HepG2 (cell line): ENCODE results near the genes HEATR3, TOX3, CHD9 and RBL2.

- RRBS, 2 experiments: under 1 to 2% methylated on average over 40 to 46 of the region's 103 CpGs
CAGE:
- cytosol, long polyA minus RNA: start-site peak on the plus strand at chr16:50066004-50066009, 104 reads; start-site peak on the plus strand at chr16:50066437-50066483, 14 reads
- cytosol, long polyA plus RNA: start-site peak on the plus strand at chr16:50065984-50066014, 142 and 189 reads in 2 replicates
- long polyA plus RNA: start-site peak on the plus strand at chr16:50065984-50066009, 224 and 241 reads in 2 replicates
- nucleus, long polyA minus RNA: no peak
- nucleus, long polyA plus RNA: start-site peak on the plus strand at chr16:50065966-50066032, 938 and 1,680 reads in 2 replicates
Observed at GRCh38 chr16:50065514-50066580, at the start of gene HEATR3. HEATR3 (plus strand) TSS chr16:50065970.

DNA sequence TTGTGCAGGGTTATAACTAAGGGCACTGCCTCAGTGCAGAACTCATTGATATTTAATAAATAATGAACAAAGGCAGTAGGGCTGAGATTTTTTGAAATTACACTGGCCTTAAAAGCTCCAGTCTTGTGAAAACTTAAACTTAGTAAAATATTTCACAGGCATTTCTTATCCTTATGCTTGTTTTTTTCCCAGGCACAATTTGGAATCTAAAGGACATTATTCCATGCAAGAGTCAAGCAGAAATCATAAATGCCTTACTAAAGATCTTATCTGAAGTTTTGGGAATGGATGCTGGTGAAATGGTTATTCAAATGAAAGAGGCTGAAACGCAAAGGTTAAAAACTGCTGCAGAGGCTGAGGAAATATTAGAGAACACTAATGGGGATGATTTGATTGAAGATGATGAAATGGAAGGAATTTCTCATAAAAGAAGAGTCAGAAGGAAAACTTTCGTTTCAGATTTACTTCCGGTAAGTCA lies 12.8 kb downstream of the HEATR3 start:
- RRBS, 2 experiments: no CpG with 5 or more reads among the region's 3 CpGs
CAGE:
- cytosol, long polyA minus RNA: start-site peak on the plus strand centred at position 250 of the sequence, 48 bp wide, 16 reads
- cytosol, long polyA plus RNA: no peak
- long polyA plus RNA: no peak
- nucleus, long polyA minus RNA: no peak
- nucleus, long polyA plus RNA: no peak

DNA sequence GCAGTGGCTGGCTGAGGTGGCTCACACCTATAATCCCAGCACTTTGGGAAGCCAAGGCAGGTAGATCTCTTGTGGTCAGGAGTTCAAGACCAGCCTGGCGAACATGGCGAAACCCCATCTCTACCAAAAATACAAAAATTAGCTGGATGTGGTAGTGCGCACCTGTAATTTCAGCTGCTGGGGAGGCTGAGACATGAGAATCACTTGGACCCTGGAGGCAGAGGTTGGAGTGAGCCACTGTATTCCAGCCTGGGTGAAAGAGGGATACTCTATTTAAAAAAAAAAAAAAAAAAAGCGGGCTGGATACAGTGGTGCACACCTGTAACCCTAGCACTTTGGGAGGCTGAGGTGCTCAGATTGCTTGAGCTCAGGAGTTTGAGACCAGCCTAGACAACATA lies 48.4 kb downstream of the TENT4B start:
- RRBS, 2 experiments: no CpG with 5 or more reads among the region's 4 CpGs
CAGE:
- cytosol, long polyA minus RNA: no peak
- cytosol, long polyA plus RNA: no peak
- long polyA plus RNA: no peak
- nucleus, long polyA minus RNA: no peak
- nucleus, long polyA plus RNA: no peak

- RRBS, 2 experiments: 40% methylated on average over 9 of the region's 23 CpGs
CAGE:
- cytosol, long polyA minus RNA: no peak
- cytosol, long polyA plus RNA: no peak
- long polyA plus RNA: no peak
- nucleus, long polyA minus RNA: no peak
- nucleus, long polyA plus RNA: no peak
Observed at GRCh38 chr16:50244186-50244843, 22.0 kb upstream of the ADCY7 start.

DNA sequence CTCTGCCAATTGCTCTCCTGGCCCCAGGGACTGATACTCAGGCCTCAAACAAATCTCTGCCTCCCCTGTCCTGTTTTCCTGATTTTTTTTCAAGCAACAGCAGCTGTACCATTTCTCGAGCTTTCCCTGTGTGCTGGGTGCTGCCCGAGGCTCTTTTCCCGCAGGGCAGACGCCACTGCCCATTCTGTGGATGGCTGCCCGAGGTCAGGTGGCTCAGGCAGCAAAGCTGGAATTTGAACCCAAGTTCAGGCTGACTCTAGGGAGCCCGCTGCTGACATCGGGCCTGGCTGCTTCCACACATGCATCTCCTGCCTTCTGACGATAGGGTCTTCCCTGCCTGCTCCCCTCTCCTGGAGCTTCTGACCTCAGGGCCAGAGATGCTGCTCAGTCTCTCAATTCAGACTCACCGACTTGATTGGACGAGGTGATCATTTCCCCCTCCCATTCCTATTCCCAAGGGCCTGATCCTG lies 87.2 kb upstream of the NKD1 start:
- RRBS, 2 experiments: no CpG with 5 or more reads among the region's 10 CpGs
CAGE:
- cytosol, long polyA minus RNA: no peak
- cytosol, long polyA plus RNA: no peak
- long polyA plus RNA: no peak
- nucleus, long polyA minus RNA: no peak
- nucleus, long polyA plus RNA: no peak

- RRBS, 2 experiments: 93 to 96% methylated on average over 3 of the region's 30 CpGs
CAGE:
- cytosol, long polyA minus RNA: no peak
- cytosol, long polyA plus RNA: no peak
- long polyA plus RNA: no peak
- nucleus, long polyA minus RNA: no peak
- nucleus, long polyA plus RNA: no peak
Observed at GRCh38 chr16:50591672-50592924, 43.9 kb downstream of the NKD1 start.

DNA sequence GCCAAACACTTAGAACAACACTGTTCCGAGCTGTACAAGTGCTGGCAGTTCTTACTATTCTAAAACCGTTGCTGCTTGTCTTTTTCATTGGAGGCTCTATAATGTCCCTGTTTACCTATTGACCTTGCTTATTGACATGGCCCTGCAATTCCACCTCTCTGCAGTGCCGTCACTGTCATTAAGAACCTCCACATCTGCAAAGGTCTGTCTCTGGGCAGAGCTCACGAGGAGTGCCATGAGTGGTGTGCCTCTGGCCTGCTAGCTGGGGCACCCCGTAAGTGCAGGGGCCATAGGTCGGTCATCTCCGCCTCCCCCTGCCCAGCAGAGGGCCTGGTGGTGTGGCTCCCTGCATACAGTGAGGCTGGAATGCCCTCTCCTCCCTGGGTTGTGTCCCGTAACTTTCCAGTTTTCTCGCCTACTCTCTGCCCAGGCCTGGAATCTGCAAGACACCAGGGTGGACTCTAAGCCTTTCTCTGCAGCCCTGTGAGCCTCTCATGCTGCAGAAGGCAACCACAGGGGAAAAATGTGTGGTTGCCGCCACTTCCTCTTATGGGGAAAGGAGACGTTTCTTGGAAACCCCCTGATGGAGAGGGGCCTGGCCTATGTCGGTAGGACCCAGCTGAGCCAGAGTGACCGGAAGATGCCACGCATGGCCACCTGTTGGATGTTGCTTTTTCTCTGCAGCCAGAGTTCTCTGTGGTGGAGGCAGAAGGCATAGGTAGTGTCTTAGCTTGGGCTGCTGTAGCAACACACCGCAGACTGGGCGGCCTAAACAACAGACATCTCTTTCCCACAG lies 2.7 kb upstream of the SNX20 start:
- RRBS, 2 experiments: no CpG with 5 or more reads among the region's 16 CpGs
CAGE:
- cytosol, long polyA minus RNA: no peak
- cytosol, long polyA plus RNA: no peak
- long polyA plus RNA: no peak
- nucleus, long polyA minus RNA: no peak
- nucleus, long polyA plus RNA: no peak

GRCh38 chr16:50697773-50698491 lies 4.5 kb downstream of the NOD2 start:
- RRBS, 2 experiments: no CpG with 5 or more reads among the region's 17 CpGs
CAGE:
- cytosol, long polyA minus RNA: no peak
- cytosol, long polyA plus RNA: no peak
- long polyA plus RNA: no peak
- nucleus, long polyA minus RNA: no peak
- nucleus, long polyA plus RNA: no peak

- RRBS, 2 experiments: no CpG with 5 or more reads among the region's 14 CpGs
CAGE:
- cytosol, long polyA minus RNA: no peak
- cytosol, long polyA plus RNA: no peak
- long polyA plus RNA: no peak
- nucleus, long polyA minus RNA: no peak
- nucleus, long polyA plus RNA: no peak
Observed at GRCh38 chr16:50879021-50879633, 137.2 kb downstream of the CYLD start.

GRCh38 chr16:51115229-51115545 lies 35.9 kb downstream of the SALL1 start:
- RRBS, 2 experiments: no CpG with 5 or more reads among the region's 6 CpGs
CAGE:
- cytosol, long polyA minus RNA: no peak
- cytosol, long polyA plus RNA: no peak
- long polyA plus RNA: no peak
- nucleus, long polyA minus RNA: no peak
- nucleus, long polyA plus RNA: no peak

DNA sequence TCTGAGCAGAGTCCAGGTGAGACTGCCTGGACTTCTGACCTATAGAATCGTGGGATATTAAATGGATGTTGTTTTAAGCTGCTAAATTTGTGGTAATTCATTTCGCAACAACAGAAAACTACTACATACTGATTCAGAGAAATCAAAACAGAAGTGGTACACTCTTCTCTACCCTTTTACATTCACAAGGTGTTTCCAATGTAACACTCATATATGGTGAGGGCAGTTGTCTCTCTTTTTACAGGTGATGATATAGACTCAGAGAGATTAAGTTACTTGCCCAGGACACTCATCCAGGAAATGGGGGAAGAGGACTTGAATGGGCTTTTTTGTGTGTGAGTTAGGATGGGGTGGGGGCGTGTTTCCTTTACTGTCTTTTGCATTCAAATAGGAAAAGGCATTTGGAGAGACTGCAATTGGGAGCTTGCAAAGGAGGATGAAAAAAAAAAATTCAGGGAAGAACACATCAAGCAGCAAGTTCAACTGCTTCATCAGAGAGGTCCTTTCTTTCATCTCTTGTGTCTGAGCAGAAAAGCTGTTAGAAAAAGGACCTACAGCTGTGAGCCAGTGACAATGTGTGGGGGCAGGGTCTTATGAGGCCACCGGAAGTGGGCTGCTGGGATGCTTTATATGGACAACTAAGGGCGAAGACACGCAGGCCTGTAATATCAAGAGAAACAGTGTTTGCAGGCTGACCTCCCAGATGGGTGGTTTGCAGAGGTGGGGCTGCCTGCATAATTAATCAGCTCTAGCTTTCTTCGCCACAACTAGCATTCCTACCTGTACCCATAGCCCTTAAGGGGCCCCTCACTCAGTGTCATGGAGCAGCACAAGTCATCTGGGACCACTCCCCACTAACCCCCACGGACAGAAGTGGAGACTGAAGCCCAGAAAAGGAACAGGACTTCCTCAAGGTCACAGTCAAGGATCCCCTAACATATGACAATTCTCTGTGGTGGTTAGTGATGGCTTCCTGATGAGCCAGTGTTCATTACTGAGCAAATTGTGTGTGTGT lies 30.3 kb upstream of the SALL1 start:
- RRBS, 2 experiments: no CpG with 5 or more reads among the region's 8 CpGs
CAGE:
- cytosol, long polyA minus RNA: no peak
- cytosol, long polyA plus RNA: no peak
- long polyA plus RNA: no peak
- nucleus, long polyA minus RNA: no peak
- nucleus, long polyA plus RNA: no peak

GRCh38 chr16:51408139-51408823 lies 257.2 kb upstream of the SALL1 start:
- RRBS, 2 experiments: no CpG with 5 or more reads among the region's 6 CpGs
CAGE:
- cytosol, long polyA minus RNA: no peak
- cytosol, long polyA plus RNA: no peak
- long polyA plus RNA: no peak
- nucleus, long polyA minus RNA: no peak
- nucleus, long polyA plus RNA: no peak

DNA sequence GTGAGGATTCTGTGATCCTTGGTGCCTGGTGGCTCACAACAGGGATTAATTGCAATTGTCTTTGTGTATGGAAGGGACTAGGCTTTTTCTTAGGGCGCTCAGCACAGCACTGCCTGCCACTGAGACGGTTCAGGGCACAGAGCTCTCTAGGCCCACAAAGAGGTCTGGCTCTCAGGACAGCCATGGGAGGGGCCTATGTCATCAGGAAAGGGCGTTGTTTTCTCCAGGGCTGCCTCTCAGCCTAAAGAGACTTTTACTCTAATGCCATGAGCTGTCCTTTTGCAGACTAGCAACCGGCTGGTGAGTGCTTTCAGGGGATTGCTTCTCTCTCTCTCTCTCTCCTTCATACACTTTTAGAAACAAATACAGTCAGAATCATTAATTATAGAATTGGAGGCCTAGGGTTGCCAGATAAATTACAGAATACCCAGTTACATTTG lies 612.3 kb upstream of the SALL1 start:
- RRBS, 2 experiments: no CpG with 5 or more reads among the region's 4 CpGs
CAGE:
- cytosol, long polyA minus RNA: no peak
- cytosol, long polyA plus RNA: no peak
- long polyA plus RNA: no peak
- nucleus, long polyA minus RNA: no peak
- nucleus, long polyA plus RNA: no peak

- RRBS, 2 experiments: no CpG with 5 or more reads among the region's 10 CpGs
CAGE:
- cytosol, long polyA minus RNA: no peak
- cytosol, long polyA plus RNA: no peak
- long polyA plus RNA: no peak
- nucleus, long polyA minus RNA: no peak
- nucleus, long polyA plus RNA: no peak
Observed at GRCh38 chr16:51834169-51834592, 683.1 kb upstream of the SALL1 start.

DNA sequence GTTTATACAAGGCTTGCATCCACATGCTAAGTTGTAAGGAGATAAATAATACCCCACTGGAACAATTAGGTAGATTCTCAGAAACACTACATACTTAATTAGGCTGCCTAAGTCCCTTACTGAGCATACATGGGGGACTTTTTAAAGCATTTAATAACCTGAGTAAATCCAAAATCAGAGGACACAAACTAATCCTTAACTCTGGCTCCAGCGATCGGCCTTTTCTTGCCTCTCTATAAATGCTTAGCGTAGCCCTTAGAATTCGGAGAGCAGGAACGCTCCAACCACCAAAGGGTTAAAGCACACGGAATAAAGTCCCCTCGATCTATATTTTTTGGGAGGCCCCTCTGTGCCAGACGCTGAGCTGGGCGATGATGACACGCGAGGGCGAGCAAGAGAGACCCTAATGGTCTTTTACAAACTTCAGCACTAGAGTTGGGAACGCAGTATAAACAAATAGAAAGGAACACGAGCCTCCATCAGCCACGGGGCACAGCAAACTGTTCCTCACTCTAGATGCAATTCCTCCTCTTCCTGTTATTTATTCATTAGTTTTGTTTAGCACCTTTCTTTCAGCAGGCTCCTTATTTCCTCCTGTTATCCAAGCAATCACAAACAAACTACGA lies 1.9 kb downstream of the TOX3 start:
- RRBS, 2 experiments: no CpG with 5 or more reads among the region's 16 CpGs
CAGE:
- cytosol, long polyA minus RNA: no peak
- cytosol, long polyA plus RNA: no peak
- long polyA plus RNA: no peak
- nucleus, long polyA minus RNA: no peak
- nucleus, long polyA plus RNA: no peak

DNA sequence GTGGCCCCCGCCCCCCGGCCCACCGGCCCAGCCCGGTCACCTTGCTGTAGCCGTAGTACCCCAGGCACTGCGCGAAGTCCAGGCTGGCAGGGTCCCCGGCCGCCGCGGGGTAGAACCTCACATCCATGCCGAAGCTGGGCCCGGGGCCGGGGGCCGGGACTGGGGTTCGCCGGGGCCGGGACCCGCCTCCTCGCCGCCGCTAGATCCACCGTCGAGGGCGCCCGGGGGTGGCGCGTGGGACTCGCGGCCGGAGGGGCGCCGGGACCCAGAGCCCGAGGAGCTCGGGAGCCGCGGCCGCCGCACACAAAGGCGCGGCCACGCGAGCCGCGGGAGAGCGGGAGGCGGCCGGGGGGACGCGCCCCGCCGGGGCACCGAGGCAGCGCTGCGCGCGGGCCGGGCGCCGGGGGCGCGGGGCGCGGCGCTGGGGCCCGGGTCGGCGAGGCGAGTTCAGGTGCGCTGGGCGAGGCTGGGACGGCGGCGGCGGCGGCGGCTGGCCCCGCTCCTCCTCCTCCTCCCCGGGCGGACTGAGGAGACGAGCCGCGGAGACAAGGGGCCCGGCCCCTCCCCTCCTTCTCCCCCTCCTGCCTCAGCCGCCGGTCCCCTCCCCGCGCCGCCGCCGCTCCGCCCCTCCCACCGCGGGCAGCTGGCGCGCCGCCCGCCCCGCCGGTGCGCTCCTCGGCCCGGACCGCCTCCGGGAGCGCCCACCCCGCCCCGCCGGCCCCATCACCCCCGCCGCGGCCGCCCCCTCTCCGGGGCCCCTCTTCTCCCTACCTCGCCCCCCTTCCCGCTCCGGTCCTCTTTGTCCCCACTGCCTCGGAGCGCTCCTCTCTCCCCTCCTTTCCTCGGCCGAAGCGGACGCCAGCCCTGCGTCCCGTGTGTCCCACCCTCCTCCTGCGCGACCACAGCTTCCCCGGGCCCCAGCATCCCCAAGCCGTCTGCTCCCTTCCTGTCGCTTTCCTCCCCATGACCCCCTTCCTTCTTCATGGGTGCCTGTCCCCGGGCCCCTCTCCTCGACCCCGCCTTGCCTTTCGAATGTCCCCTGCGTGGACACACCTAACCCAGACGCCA lies at the start of gene TOX3:
TOX3 (minus strand) TSS at position 547 of the 1,068 bp plus-strand sequence.
- RRBS, 2 experiments: 2% methylated on average over 72 to 73 of the region's 136 CpGs
CAGE:
- cytosol, long polyA minus RNA: start-site peak on the minus strand centred at position 93 of the sequence, 11 bp wide, 17 reads; start-site peak on the minus strand centred at position 525 of the sequence, 6 bp wide, 49 reads
- cytosol, long polyA plus RNA: start-site peak on the minus strand centred at position 368 of the sequence, 548 bp wide, 40 and 84 reads in 2 replicates
- long polyA plus RNA: start-site peak on the minus strand centred at position 82 of the sequence, 45 bp wide, 61 and 46 reads in 2 replicates; start-site peak on the minus strand centred at position 305 of the sequence, 167 bp wide, 22 and 18 reads in 2 replicates
- nucleus, long polyA minus RNA: start-site peak on the minus strand centred at position 545 of the sequence, 78 bp wide, 37 reads
- nucleus, long polyA plus RNA: no peak

GRCh38 chr16:53054658-53055085 lies at the start of gene CHD9:
CHD9 (plus strand) TSS chr16:53054991.
- RRBS, 2 experiments: 0% methylated on average over 3 of the region's 33 CpGs; no CpG with 5 or more reads in 1 of the 2 experiments
CAGE:
- cytosol, long polyA minus RNA: start-site peak on the plus strand at chr16:53055009-53055022, 56 reads
- cytosol, long polyA plus RNA: no peak
- long polyA plus RNA: start-site peak on the plus strand at chr16:53055005-53055048, 95 and 127 reads in 2 replicates
- nucleus, long polyA minus RNA: start-site peak on the plus strand at chr16:53054988-53055071, 13 reads
- nucleus, long polyA plus RNA: start-site peak on the plus strand at chr16:53055029-53055055, 126 and 215 reads in 2 replicates

- RRBS, 2 experiments: no CpG with 5 or more reads among the region's 5 CpGs
CAGE:
- cytosol, long polyA minus RNA: no peak
- cytosol, long polyA plus RNA: no peak
- long polyA plus RNA: start-site peak on the plus strand at chr16:53138343-53139010, 6 and 20 reads in 2 replicates
- nucleus, long polyA minus RNA: start-site peak on the plus strand at chr16:53138201-53138250, 20 reads; start-site peak on the plus strand at chr16:53138304-53138372, 9 reads; start-site peak on the plus strand at chr16:53138539-53138545, 150 reads; start-site peak on the plus strand at chr16:53138662-53138749, 18 reads
- nucleus, long polyA plus RNA: start-site peak on the plus strand at chr16:53138535-53138611, 13 and 14 reads in 2 replicates
Observed at GRCh38 chr16:53138005-53139257, 83.6 kb downstream of the CHD9 start.

DNA sequence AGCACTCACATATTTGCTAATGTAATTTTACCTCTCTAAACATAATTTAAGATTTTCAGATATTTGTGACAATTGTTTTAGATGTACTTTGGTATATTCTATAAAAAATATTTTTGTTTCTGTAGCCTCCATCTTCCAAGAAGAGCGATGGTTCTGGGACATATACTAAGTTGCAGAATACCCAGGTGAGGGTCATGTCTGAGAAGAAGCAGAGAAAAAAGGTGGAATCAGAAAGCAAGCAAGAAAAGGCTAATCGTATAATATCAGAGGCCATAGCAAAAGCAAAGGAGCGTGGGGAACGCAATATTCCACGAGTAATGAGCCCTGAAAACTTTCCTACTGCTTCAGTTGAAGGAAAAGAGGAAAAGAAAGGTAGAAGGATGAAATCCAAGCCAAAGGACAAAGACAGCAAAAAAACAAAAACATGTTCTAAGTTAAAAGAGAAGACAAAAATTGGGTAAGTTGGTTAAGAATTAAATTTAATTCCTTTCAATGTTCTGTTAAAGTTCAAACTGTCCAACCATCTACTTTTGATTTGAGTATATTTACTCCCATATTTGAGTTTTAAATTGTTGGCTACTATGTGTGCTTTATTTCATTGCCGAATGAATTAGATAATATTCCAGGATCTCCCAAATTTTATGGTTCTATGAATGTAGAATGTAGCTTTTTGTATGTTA lies 154.7 kb downstream of the CHD9 start:
- RRBS, 2 experiments: no CpG with 5 or more reads among the region's 6 CpGs
CAGE:
- cytosol, long polyA minus RNA: no peak
- cytosol, long polyA plus RNA: no peak
- long polyA plus RNA: no peak
- nucleus, long polyA minus RNA: no peak
- nucleus, long polyA plus RNA: no peak

- RRBS, 2 experiments: 1 to 2% methylated on average over 9 of the region's 91 CpGs
CAGE:
- cytosol, long polyA minus RNA: no peak
- cytosol, long polyA plus RNA: start-site peak on the plus strand at chr16:53434462-53434498, 230 and 202 reads in 2 replicates
- long polyA plus RNA: start-site peak on the plus strand at chr16:53434432-53434548, 190 and 169 reads in 2 replicates
- nucleus, long polyA minus RNA: no peak
- nucleus, long polyA plus RNA: start-site peak on the plus strand at chr16:53434462-53434498, 794 and 1,567 reads in 2 replicates
Observed at GRCh38 chr16:53434305-53435067, at the start of gene RBL2. RBL2 (plus strand) TSS chr16:53434471.